Kidney epithelial cell (primary cell): ENCODE results near the gene GOPC.

DNA sequence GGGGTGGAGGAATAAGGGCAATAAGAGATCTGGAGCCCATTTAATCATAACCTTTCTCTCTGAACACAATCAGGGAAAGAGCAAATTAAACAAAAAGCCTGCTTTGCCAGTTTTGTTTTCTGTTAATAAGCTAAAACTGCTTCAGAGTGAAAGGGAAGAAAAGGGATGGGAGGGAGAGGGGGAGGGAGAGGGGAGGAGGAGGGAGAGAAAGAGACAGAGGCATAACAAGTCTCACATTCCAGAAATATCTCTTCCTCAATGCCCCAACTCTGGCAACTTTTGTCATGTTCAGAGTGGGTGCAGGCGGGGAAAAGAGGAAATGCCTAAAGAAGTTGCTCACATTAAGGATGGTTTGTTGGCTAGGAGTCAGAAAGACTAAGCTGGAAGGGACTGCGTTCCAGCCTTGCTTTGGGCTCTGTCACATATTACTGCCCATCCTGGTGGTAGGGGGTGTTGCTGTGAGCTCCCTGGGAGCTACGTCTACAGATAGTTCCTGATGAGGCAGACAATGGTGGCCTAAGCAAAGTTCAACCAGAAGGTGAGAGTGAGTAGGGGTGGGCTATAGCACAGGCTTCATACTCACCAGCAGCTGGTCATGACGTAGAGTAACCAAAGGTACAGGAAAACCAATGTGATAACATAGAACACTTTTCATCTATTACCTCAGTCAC, 2.3 kb downstream of the TSPYL4 start:
- RAMPAGE, long total RNA: no peak
- RRBS: no CpG with 5 or more reads among the region's 4 CpGs

- RAMPAGE, long total RNA: no peak
- RRBS: no CpG with 5 or more reads among the region's 1 CpG
These were observed 852 bp upstream of the TSPYL4 start for GRCh38 chr6:116254799-116255054.

DNA sequence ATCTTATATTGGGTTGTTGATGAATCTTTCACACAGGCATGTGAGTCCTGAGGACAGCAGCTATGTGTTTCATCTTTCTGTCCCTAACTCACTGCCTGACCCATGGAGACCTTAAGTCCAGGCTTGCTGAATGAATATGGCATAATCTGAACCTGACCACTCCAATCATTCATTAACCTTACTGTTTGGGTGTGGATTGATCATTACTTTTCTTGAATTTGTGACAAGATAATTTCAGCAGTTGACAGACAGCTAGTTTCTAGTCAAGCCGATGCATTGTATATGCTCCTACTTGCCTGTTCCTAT, 27.3 kb upstream of the TSPYL1 start:
- RAMPAGE, long total RNA: no peak
- RRBS: no CpG with 5 or more reads among the region's 1 CpG

- RAMPAGE, long total RNA: no peak
- RRBS: no CpG with 5 or more reads among the region's 7 CpGs
These were observed 35.3 kb downstream of the DSE start for GRCh38 chr6:116405955-116406507.

DNA sequence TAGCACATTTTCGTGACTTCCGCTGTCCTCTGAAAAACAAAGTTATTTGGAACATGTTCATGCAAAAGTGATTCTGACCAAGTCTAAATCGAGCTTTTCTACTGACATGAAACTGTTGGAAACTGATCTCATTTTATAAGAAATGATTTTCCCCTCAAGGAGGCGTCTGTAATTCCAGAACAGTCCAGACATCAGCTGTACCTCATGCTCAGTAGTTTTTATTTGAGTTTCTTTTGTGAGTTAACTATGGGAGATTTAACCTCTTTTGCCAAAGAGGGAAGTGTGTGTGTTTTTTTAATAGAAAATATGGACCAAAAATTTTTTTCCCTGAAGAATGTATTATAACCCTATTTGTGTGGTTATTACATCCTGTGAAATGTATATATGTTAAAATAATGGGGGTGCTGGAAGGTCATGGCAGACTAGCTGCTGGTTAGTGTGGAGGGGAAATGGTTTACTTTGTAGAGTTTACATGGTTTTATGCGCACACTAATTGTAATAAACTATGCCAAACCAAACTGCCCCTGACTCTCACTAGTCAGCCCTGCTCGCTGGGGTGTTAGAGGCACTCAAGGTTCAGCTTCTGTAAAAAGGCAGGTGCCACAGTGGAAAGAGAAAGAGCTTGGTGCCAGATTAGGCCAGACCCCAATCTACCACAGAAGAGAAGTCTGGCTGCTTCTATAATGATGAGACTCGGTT, 52.9 kb downstream of the GOPC start:
- RAMPAGE, long total RNA: no peak
- RRBS: no CpG with 5 or more reads among the region's 7 CpGs

DNA sequence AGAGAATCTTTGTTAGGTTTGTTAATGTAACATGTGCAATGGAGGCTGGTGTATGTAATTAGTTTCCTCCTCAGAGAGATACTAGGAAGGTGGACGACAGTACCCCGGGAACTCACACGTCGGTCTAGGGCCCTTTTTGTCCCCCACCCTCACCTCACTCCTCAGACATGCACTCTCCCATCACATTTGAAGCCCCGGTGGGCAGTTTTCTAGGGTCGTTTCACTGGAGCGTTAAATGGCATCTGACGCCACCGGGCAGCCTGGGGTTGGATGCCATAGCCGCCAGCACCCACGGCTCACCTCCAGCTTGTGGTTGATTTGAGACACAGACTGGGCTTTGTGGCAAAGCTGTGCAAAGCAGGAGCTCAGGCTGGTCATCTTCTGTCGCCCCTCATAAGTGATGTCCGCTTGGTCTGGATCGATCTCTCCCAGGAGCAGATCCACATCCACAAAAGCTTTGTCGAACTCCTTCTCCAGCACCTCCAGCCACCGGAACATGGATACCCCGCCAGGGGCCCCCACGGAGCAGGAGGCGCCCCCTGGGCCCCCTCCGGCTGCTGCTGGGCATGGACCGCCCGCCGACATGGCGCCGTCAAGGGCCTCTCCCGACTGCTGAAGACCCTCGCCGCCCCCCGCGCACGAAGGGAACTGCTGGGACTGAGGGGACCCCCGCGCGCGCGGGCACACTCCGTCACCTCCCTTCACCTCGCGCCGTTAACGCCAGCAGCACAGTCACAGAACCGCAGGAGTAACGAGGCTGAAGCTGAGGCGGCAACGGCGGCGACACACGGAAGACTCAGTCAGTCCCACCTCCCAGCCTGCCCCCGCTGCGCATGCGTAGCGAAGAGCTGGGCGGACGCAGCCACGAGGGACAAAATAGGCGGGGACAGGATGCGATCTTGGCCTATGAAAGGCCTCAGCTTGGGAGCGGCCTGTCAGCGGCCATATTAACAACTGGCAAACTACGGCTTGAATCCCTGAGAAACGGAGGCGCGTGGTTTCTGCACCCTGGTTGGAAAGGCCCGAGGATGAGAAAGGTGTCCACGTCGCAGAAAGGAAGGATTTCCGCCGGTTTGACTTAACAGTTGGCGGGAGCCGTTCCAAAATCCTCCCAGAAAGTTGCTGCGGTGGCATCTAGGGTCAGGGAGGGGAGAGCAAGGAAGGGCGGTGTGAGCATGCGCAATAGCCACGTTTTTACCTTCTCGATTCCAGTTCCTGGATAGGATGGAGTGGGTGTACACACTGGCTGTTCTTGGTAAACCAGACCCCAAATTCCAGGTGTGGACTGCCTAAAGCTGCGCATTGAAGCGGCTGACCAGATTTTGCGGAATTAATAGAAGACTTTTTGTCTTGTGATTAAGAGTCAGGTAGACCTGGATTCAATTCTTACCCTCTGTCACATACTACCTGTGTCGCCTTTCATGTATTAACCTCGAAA, at the start of gene GOPC:
Gene GOPC, minus strand, starts transcription at position 808 of the 1,438 bp plus-strand sequence.
- RAMPAGE, long total RNA: start-site peak on the minus strand centred at position 794 of the sequence, 51 bp wide, 951 and 691 reads in 2 replicates
- RRBS: 2% methylated on average over 13 of the region's 80 CpGs

DNA sequence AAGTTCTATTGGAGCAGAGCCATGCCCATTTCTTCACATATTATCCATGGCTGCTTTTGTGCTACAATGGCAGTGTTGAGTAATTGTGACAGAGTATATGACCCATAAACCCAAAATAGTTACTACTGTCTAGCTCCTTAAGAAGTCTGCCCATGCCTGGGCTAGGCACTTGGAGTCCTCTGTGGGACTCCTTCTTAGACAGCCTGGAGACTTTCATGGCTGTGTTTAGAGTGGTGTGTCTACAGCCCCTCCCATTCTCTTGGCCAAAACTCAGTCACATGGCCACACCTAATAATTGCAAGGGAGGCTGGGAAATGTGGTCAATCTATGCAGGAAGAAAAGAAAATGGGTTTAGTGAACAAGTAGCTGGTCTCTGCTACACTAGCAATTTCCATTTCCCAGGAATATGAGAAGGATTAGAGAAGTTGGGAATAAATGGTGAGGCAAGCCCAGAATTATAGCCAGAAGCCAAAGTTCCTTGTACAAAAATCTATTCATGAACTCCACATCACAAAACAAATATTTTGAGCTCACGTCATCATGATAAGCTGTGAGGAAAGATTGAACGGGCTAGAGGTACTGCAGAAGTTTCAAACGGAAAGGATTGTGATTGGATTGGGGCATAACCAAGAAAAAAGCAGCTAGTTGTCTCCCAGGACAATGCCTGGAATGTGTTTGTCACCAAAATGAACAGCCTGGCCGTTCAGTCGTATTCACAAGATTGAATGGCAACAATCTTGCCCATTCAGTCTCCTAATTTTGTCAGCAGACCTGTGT, 251.8 kb upstream of the PLN start:
- RAMPAGE, long total RNA: no peak
- RRBS: no CpG with 5 or more reads among the region's 5 CpGs

DNA sequence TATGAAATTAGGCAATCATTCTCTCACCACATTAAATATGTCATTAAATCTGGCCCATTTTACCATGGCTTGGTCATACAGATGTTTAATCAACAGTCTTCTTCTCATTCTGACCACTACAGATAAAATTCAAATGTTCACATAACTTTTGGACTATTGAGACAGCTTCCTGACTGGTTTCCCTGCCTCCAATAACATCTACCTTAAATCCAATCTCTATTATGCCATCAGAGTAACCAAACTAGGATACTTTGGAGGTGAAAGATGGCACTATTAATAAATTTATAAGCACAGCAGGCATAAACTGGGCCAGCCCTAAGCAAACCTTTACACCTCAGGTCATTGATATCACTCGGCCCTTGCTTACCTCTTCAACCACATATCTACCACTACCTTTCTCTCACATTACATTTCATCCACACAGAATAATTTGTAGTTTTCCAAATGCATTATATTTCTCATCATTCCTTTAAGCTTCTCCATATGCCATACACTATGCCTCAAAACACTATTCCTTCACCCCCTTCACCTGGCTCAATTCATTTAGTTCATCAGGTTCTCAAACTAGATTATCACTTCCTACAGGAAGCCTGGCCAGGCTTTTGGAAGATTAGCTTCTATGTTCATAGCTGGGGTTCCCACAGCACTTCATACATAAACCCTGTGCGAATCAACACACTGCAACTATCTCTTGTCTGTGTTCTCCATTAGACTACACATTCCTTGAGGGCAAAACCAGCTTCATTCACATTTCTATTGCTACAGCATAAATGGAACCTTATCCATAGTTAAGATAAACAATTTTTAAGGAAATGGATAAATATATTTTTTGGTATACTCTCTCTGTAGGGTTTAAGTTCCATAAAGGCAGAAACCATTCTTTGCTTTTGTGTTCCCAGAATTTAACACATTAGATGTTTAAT, 40.6 kb upstream of the PLN start:
- RAMPAGE, long total RNA: no peak
- RRBS: no CpG with 5 or more reads among the region's 2 CpGs

DNA sequence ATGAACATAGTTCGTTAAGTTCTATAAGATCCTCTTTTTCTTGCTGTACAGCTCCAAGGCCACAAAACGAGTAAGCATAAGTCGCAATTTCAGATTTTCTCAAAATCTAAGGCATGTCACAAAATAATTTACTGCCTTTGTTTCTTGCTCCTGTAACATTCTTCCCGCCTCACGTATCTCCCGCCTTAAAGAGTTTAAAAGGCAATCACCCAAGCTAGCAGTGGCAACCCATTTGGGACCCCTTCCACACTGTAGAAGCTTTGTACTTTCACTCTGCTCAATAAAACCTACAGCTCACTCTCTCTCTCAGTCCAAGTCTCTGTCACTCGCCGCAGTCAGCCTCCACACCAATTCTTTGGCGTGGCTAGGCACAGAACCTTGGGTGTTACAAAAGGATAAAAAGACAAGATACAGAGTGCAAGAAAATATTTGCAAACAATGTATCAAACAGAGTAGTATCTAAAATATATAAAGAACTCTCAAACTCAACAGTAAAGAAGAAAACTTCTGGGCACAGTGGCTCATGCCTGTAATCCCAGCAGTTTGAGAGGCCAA, 24.9 kb downstream of the CEP85L start:
- RAMPAGE, long total RNA: no peak
- RRBS: no CpG with 5 or more reads among the region's 9 CpGs

DNA sequence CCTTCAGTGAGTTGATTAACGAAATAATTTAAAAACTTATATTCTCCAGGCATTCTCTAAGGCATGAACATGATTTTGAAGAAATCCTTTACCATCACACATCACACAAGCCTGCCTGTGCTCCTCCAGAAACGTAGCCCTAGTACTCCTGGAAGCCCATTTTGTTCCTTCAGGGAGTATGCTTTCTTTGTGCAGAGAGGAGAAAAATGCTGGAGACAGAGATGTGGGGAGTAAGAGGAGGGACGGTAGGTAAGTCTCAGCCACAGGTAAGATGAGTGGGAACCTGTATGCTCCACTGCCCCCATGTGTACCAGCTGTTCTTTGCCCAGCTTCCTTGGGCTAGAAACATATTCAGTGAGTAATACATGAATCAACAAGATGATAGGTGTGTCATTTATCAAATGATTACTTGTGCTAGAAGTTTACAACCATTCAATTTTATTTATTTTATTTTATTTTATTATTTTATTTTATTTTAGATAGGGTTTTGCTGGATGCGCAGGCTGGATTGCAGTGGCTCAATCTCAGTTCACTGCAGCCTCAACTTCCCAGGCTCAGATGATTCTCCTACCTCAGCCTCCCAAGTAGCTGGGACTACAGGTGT, 13.6 kb upstream of the CEP85L start:
- RAMPAGE, long total RNA: no peak
- RRBS: no CpG with 5 or more reads among the region's 4 CpGs

DNA sequence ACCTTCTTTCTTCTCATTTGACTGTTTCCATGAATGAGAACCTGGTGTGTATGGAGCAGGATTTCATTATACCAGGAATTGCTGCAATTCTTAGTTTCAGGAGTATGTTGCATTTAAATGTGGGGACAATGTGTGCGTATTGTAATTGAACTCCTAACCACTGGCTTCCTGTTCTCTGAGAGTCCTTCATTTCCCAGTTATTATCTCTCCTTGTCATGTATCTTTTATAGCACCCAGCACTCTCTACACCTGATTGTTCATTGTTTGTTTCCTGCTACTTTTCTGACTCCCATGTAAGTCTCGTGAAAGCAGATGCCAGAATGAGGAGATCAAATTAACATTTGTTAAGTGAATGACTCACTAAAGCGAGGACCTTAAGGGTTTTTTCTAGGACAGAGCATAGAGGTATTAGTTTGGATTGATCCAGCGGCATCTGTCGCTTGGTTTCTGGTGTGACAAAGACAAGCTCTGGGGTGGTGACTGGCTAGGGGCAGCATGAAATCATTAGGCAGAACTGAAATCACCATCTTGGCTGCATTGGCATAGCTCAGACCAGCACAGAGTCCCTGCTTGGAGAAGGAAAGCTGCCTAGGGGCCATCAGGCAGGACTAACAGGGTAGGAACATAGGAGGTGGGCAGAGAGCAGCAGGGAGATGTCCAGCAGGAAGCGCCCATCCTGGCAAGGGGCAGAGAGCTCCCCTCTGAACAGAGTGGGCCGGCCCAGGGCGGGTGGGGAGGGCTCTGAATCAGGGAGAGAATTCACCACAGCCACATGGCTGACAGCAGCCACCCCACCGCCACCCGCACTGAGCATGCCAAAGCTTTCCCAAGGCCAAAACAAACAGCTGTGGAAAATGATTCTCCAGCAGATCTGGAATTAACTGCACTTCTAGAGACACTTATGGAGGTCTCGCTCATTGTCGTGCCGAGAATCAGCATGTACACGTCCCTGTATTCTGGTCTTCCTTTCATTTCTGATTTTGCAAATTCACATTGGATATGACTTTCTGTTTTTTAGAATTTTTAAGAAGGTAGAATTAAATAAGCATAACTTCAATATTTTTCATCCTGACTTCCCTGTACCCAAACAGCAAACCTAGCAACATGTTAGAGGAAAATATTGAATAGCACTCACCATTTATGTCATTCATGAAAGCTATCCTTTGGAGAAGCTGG, 97.2 kb upstream of the CEP85L start:
- RAMPAGE, long total RNA: no peak
- RRBS: no CpG with 5 or more reads among the region's 14 CpGs

DNA sequence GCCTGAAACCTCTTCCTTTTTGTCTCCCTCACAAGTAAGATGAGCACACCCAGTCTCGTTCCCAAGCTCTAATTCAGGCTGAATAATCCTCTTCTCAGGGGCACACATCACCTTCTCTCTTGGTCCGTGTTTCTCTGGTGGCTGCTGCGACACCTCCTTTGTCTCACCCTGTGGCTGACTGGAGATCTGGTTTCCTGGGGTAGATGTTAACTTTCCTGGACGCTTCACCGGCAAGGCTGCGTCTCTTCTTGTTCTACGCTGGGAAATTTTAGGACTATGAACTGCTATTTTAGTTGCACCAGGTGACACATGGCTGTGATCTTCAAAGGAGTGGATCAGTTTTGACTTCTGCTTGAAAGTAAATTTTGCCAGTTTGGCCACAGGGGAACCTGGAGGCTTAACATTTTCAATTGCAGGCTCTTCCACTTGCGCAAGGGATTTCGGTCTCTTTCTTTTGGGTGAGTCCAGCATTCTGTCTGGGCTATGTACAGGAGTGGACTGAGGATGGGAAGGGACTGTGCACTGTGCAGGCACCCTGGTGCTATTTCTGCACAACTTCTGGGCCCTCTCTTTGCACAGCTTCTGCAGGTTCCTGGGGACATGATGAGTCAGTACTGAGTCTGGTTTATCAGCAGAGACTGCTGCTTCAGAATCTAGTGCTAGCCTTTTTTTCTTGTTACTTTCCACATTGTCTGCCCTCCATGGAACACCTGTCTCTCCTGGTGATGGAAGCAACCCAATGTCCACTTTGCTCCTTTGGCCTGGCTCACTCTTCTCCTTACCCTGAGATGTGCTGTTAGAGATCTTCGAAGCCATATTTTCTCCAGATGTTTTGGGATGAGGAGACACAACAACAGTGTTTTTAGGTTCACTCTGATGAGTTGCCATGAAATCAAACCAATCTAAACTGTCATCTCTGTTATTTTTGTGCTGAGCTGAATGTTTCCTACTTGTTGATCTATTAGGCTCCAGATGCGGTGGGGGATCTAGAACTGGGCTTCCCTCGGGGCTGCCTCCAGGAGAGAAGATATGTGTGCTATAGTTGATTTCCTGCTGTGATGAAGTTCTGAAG, 78.5 kb upstream of the ASF1A start:
- RAMPAGE, long total RNA: no peak
- RRBS: no CpG with 5 or more reads among the region's 12 CpGs

- RAMPAGE, long total RNA: no peak
- RRBS: no CpG with 5 or more reads among the region's 6 CpGs
These were observed 59.0 kb upstream of the MCM9 start for GRCh38 chr6:118993830-118994435.

- RAMPAGE, long total RNA: no peak
- RRBS: no CpG with 5 or more reads among the region's 3 CpGs
These were observed 100.1 kb upstream of the FAM184A start for GRCh38 chr6:119178375-119179158.

DNA sequence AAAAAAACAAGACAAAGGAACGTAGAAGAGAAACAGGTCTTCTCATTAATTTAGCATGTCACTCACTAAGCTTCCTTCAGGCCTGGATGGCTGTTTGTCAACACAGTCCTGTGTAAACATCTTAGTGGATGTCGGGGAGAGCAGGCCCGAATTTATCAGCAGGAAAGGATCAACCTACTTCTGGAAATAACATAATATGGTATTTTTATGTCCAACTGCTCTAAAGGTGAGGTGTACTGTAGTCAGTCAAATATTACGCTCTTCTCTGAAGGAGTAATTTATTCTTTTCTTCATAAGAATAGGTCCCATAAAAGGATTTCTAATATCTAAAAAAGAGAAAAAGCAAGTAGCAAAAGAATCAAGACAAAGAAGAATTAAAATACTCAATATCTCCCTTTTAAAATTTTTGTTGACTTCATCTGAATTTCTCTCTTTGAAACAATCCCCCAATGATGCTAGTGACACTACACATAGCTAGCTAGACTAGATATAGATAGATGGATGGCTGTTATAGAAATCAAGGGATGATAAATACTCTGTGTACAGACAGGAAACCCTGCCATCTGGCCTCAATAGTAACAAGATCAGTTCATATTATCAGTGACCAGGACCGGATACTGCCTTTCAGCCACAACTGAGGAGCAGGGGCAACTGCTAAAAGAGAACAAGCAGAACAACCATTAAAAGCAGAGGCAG, 118.0 kb upstream of the FAM184A start:
- RAMPAGE, long total RNA: no peak
- RRBS: no CpG with 5 or more reads among the region's 5 CpGs

- RAMPAGE, long total RNA: no peak
- RRBS: no CpG with 5 or more reads among the region's 3 CpGs
These were observed 99.0 kb downstream of the MAN1A1 start for GRCh38 chr6:119250506-119250971.

DNA sequence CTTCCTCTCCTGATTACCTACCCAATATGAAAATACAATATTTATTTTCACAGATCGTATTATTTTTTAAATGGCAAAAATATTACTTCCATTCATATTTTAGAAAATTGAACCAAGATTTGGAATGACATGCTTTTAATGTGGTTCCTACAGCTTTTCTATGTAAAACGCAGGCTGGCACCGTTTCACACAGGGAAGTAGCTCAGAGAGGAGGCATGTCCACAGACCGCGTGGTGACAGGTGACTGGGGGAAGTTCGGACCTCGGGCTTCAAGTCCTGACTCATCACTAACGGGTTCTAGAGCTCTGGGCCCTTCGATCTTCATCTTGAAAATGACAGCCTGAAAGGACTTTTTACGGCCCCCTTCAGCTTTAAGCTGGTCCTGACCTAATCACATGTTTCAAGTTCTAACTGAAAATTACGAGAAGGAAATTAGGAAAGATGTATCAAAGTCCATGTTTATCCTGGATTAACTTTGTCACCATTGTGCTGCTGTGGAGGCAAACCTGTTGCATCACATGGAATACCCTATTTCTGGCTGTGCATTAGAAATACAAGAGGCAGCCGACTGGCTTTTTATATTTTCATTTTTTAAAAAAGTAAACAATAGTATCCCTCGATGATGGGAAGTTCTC, 2.1 kb downstream of the MAN1A1 start:
- RAMPAGE, long total RNA: no peak
- RRBS: no CpG with 5 or more reads among the region's 13 CpGs

- RAMPAGE, long total RNA: no peak
- RRBS: under 1% methylated on average over 14 of the region's 42 CpGs
These were observed 772 bp upstream of the MAN1A1 start for GRCh38 chr6:119350052-119351013.

GRCh38 chr6:119449260-119449694, 99.7 kb upstream of the MAN1A1 start:
- RAMPAGE, long total RNA: no peak
- RRBS: no CpG with 5 or more reads among the region's 3 CpGs

DNA sequence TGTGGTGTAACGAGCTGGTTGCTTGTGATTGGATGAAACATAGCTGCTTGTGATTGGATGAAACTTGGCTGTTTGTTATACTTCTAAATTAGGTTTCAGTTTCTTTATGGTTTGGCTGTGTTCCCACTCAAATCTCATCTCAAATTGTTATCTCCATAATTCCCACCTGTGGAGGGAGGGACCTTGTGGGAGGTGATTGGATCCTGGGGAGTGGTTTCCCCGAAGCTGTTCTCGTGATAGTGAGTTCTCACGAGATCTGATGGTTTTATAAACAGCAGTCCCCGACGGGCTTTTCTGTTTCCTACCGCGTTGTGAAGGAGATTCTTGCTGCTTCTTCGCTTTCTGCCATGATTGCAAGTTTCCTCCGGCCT, 655.9 kb upstream of the MAN1A1 start:
- RAMPAGE, long total RNA: no peak
- RRBS: no CpG with 5 or more reads among the region's 10 CpGs